Measurements from ENCODE around the gene LRRFIP1.

- RRBS: no CpG with 5 or more reads among the region's 24 CpGs
CAGE:
- cytosol, long polyA plus RNA: no peak
- long polyA plus RNA: no peak
- nucleus, long polyA plus RNA: no peak
Measured at GRCh38 chr2:237290961-237291991, 122.7 kb downstream of the COL6A3 start.

GRCh38 chr2:237297472-237297949, 116.5 kb downstream of the COL6A3 start:
- RRBS: no CpG with 5 or more reads among the region's 4 CpGs
CAGE:
- cytosol, long polyA plus RNA: no peak
- long polyA plus RNA: no peak
- nucleus, long polyA plus RNA: no peak

DNA sequence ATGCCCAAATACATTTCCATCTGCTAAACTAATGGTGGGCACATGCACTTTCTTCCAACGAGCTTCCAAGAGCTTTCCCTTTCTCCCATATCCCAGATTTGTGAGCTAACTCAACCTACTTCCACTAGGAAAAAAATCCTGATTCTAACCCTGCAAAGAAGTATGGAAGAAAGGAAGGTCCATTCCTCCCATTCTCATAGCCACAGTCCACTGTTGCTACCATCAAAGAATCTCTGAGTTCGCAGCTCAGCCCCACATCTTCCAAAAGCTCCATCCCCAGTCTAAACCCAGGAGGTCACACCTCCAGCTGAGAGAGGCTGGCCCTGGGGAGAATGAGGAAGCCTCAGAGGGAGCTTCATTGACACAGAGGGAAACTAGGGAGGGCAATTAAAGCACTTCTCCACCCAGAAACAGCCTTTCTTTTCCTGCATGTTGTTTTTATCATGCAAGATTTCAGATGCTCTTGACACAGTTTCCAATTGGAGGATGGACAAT, 51.5 kb downstream of the COL6A3 start:
- RRBS: no CpG with 5 or more reads among the region's 2 CpGs
CAGE:
- cytosol, long polyA plus RNA: no peak
- long polyA plus RNA: no peak
- nucleus, long polyA plus RNA: no peak

GRCh38 chr2:237406232-237406631, 7.7 kb downstream of the COL6A3 start:
- RRBS: no CpG with 5 or more reads among the region's 4 CpGs
CAGE:
- cytosol, long polyA plus RNA: no peak
- long polyA plus RNA: no peak
- nucleus, long polyA plus RNA: no peak

DNA sequence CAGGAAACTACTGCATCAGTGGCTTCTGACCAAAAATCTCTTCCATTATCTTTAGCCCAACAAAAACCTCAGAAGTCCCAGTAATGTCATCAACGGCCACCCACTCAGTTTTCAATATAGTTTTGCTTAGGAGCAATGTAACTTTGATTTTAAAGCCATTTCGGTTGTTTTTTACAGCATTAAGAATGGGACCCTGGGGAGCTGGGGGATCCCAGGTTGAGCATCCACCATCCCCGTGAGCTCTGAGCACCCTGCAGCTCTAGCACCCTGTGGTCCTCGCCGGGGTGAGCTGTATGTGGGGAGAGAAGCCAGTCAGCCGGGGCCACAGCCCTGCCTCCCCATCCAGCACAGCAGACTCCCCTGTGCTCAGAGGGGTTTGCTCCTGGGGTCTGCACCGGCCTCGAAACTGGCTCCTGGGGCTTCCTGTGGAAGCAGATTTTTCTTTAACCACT, 1.4 kb downstream of the COL6A3 start:
- RRBS: 92% methylated on average over 2 of the region's 8 CpGs
CAGE:
- cytosol, long polyA plus RNA: no peak
- long polyA plus RNA: no peak
- nucleus, long polyA plus RNA: no peak

DNA sequence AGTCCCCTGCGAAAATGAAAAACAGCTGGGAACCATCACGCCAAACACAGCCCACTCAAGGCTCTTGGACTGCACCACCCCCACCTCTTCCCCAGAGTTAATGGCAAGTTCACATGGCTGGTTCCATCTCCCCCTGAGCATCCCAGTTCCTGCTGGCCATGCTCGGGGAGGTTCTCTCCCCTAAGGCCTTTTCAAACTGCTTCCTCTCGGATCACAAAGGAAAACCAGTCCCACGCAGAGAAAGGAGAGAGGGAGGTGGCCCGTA, 35.1 kb upstream of the MLPH start:
- RRBS: no CpG with 5 or more reads among the region's 6 CpGs
CAGE:
- cytosol, long polyA plus RNA: no peak
- long polyA plus RNA: no peak
- nucleus, long polyA plus RNA: no peak

DNA sequence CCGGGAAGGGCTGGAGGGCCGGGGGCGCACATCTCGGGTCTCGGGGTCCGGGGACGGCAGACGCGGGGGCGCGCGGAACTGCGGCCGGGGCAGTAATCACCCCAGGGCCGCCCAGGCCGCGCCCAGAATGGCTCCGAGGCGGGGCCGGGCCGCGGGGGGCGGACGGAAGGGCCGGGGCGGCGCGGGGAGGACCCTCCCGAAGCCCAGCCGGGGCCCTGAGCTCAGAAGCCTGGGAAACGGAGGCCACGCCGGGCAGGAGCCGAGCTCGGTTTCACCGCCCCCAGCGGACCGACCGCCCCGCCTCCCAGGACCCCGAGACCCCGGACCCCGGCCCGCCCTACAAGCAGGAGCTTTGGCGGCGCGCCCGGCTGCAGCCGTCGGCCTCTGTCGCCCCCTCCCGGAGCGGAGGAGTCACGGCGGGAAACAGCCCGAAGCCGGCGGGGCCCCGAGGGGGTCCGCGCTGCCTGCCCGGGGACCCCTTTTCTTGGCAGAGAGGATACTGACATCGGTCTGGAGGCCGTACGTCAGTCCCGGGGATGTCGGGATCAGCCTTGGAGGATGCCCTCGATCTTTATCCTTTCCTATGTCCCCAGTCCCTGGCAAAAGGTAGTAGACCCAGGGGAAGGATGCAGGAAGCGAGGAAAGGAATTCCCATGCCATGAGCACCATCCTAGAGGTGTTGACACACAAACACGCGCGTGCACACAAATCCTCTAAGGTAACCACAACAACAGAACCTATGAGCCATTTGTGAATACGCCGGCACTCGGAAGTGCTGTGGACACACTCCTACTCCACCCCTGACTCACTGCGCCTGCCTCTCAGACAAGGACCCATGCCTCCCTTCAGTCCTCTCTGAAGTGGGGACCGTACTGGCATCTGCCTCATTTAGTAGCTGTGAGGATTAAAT, 11.6 kb upstream of the MLPH start:
- RRBS: 2% methylated on average over 41 of the region's 77 CpGs
CAGE:
- cytosol, long polyA plus RNA: no peak
- long polyA plus RNA: no peak
- nucleus, long polyA plus RNA: no peak

GRCh38 chr2:237496999-237497403, 9.9 kb downstream of the MLPH start:
- RRBS: no CpG with 5 or more reads among the region's 8 CpGs
CAGE:
- cytosol, long polyA plus RNA: no peak
- long polyA plus RNA: no peak
- nucleus, long polyA plus RNA: no peak

- RRBS: no CpG with 5 or more reads among the region's 21 CpGs
CAGE:
- cytosol, long polyA plus RNA: no peak
- long polyA plus RNA: no peak
- nucleus, long polyA plus RNA: no peak
Measured at GRCh38 chr2:237514269-237515548, 27.7 kb downstream of the MLPH start.

GRCh38 chr2:237515916-237516606, 29.0 kb downstream of the MLPH start:
- RRBS: no CpG with 5 or more reads among the region's 5 CpGs
CAGE:
- cytosol, long polyA plus RNA: no peak
- long polyA plus RNA: no peak
- nucleus, long polyA plus RNA: no peak

- RRBS: no CpG with 5 or more reads among the region's 31 CpGs
CAGE:
- cytosol, long polyA plus RNA: no peak
- long polyA plus RNA: no peak
- nucleus, long polyA plus RNA: no peak
Measured at GRCh38 chr2:237537592-237538249, 28.7 kb upstream of the PRLH start.

DNA sequence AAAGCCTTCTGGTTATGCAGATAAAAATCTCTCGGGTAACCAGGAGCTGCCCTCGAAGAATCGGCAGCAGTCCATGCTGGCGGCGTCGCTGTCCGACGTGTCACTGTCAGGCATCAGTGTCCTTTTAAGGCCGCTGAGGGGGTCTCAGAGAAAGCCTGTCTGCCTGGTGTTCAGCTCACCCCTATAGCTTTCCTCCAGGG, 28.0 kb upstream of the PRLH start:
- RRBS: no CpG with 5 or more reads among the region's 9 CpGs
CAGE:
- cytosol, long polyA plus RNA: no peak
- long polyA plus RNA: no peak
- nucleus, long polyA plus RNA: no peak

DNA sequence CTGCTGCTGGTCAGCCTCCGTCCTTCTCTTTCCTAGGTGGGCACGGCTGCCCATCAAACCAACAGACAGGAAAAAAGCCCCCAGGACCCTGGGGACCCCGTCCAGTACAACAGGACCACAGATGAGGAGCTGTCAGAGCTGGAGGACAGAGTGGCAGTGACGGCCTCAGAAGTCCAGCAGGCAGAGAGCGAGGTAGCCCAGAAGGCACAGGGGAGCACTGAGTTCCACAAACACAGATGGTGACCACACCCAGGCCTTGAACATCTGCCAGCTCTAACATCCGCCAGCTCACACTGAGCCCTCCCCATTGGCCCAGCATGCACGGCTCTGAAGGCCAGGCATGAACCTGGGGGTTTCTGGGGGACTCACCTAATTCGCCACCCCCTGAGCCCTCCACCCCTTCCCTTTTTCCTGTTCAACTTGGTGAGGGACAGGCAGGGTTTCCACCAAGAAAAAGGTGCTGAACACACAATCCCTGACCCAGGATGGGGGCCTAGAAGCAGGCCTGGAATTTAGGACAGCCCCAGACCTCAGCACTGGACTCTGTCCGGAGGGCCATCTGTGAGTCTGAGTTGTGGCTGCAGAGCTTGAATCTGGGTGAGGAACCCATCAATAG, 25.5 kb upstream of the PRLH start:
- RRBS: no CpG with 5 or more reads among the region's 9 CpGs
CAGE:
- cytosol, long polyA plus RNA: no peak
- long polyA plus RNA: no peak
- nucleus, long polyA plus RNA: no peak

DNA sequence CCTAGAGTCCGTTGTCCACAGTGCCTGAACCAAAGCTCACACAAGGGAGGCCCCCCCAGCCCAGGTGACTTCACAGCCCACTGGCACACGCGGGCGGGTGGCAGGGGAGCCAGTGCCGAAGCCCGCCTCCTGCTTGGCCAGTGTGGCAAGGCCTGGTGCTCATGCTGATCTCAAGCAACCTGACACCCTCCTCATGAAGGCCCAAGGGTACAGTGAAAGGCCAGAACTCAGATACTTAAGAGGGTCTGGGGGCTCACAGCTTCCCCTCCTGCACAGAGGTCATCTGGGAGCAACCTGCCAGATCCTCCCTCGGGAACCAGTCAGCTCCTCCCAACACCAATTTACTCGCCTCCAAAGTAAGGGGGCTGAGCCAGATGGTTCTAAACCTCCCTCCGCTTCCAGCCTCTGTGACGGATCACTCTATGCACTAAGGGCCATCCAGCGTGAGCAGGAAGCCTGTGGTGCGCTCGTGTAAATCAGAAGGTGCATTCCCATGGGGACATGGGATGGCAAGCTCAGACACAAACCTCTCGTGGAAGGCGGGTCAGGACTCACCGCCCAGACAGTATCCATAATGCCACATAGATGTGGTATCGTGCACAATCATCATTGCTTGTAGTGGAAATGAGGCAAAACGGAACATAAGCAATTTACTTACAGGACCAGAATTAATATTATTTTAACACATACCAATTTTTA, 3.3 kb upstream of the RAB17 start:
- RRBS: no CpG with 5 or more reads among the region's 18 CpGs
CAGE:
- cytosol, long polyA plus RNA: no peak
- long polyA plus RNA: no peak
- nucleus, long polyA plus RNA: no peak

DNA sequence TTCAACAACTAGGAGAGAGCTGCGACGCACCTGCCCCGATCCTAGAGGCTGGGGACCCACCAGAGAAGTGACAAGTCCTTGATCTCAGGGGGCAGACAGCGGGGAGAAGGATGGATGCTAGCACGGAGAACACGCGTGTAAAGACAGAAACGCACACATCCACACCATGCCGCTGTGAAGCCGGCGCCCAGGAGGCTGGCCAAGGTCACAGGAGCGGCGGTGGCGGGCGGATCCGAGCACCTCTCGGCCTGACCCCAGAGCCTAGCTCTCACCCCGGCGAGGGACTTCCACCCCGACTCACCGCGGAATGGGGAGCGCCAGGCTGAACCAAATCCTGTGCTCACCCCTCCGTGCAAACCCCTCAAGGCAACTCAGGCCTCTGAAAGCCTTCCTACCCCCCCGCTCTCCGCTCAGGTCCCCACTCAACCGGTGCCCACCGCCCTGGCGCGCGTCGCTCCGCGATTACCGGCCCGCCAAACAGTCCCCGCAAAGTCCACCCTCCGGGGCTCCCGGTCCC, 533 bp upstream of the LRRFIP1 start:
- RRBS: 5% methylated on average over 17 of the region's 39 CpGs
CAGE:
- cytosol, long polyA plus RNA: no peak
- long polyA plus RNA: no peak
- nucleus, long polyA plus RNA: no peak

GRCh38 chr2:237627313-237628433, at the start of gene LRRFIP1:
Gene LRRFIP1, plus strand, starts transcription at chr2:237627587.
- RRBS: 2% methylated on average over 75 of the region's 132 CpGs
CAGE:
- cytosol, long polyA plus RNA: no peak
- long polyA plus RNA: no peak
- nucleus, long polyA plus RNA: start-site peak on the plus strand at chr2:237627589-237627629, 111 reads

GRCh38 chr2:237630787-237631546, 3.6 kb downstream of the LRRFIP1 start:
- RRBS: 83% methylated on average over 1 of the region's 11 CpGs
CAGE:
- cytosol, long polyA plus RNA: no peak
- long polyA plus RNA: no peak
- nucleus, long polyA plus RNA: no peak

GRCh38 chr2:237656744-237657126, 29.3 kb downstream of the LRRFIP1 start:
- RRBS: no CpG with 5 or more reads among the region's 2 CpGs
CAGE:
- cytosol, long polyA plus RNA: no peak
- long polyA plus RNA: no peak
- nucleus, long polyA plus RNA: no peak

GRCh38 chr2:237662541-237663190, 35.3 kb downstream of the LRRFIP1 start:
- RRBS: no CpG with 5 or more reads among the region's 17 CpGs
CAGE:
- cytosol, long polyA plus RNA: no peak
- long polyA plus RNA: no peak
- nucleus, long polyA plus RNA: no peak

GRCh38 chr2:237663303-237664011, 36.1 kb downstream of the LRRFIP1 start:
- RRBS: 94% methylated on average over 3 of the region's 13 CpGs
CAGE:
- cytosol, long polyA plus RNA: no peak
- long polyA plus RNA: no peak
- nucleus, long polyA plus RNA: no peak